Airway epithelial cell (primary cell): ENCODE measurements around a stretch of chr17.

- RAMPAGE, long total RNA, result no peak
Measured at GRCh38 chr17:45406197-45406668, 26.4 kb downstream of the ARHGAP27 start.

DNA sequence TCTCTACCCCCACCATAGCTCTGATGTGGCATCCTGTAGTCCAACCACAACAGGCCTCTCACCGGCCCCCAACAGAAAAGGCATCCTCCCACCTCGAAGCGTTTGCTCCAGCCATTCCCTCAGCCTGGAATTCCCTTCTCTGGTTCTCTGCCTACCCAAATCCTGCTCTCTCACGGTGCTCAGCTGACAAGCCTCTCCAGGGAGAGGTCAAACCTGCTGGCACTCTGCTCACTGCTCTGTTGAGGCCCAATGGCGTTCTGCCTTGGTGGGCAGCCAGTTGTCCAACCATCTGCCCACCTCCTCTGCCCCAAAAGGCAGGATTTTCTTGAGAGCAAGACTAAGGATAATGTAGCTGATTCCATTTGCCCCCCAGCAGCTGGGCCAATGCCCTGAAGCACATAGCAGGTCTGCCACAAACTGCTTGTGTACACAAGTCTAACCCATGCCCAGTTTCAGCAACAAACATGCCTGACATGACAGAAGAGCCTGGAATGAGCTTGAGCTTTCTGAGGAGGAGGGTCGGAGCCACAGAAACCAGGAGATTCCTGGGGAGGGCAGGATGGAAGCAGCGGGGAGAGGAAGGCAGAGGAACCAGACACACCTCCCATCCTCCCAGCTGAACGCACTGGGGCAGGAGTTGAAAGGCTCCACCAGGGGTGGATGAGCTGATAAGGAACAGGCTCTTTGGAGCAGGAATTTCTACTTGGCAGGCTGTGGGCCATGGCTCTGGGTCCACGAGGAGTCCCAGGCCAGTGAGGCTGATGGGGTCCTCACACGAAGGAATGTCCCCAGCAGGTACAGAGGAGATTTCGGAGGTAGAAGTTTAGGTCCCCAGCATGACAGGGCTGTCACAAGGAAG is 23.9 kb downstream of the ARHGAP27 start:
- RAMPAGE, long total RNA, result no peak

- RAMPAGE, long total RNA, result no peak
Measured at GRCh38 chr17:45429558-45430141, 3.0 kb downstream of the ARHGAP27 start.

DNA sequence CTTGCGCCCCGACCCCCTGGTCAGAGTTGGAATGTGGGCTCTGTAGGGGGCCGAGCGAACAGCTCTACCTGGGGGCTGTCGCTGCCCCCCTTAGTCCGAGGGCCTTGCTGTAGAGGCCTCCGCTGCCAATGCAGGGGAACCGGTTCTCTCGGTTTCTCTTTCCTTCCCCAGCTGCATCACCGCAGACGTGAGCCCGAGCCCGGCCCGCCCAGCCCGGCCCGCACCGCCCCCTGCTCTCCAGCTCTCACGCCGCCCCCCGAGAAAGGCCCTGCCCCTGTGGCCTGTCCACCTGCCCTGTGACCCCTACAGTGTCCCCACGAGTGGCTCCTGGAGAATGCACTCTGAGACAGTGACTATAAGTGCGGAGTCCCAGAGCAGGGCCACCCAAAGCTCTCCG is 1.9 kb downstream of the ARHGAP27 start:
- RAMPAGE, long total RNA, result no peak

DNA sequence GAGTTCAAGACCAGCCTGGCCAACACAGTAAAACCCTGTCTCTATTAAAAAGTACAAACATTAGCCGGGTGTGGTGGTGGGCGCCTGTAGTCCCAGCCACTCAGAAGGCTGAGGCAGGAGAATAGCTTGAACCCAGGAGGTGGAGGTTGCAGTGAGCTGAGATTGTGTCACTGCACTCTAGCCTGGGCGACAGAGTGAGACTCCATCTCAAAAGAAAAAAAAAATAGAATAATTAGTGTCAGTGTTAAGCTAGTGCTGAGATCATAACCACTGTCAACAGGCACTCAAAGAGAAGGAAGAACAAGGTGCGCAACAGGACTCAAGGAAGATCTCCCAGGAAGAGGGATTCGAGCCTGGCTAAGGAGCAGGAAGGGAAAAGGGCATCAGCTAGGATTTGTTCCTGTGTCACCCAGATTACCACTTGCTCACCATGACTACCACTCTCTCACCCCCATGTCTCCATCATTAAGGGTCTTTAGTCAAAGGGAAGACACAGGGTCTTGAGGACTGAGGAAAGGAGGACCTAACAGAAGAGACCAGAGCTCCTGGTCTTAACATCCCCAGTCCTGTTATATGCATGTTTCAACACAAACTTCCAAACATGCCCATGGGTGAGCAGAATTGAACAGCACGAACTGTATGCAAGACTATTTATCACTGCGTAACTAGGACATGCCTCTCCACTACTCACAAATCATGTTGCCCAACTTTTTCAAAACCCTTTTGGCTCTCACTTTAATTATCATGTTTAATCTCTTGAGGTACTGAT is 88.3 kb upstream of the PLEKHM1 start:
- RAMPAGE, long total RNA, result no peak

- RAMPAGE, long total RNA, result no peak
Measured at GRCh38 chr17:45895071-45896143, 1.1 kb downstream of the MAPT start.

GRCh38 chr17:45934990-45935583 is 40.7 kb downstream of the MAPT start:
- RAMPAGE, long total RNA, result no peak

DNA sequence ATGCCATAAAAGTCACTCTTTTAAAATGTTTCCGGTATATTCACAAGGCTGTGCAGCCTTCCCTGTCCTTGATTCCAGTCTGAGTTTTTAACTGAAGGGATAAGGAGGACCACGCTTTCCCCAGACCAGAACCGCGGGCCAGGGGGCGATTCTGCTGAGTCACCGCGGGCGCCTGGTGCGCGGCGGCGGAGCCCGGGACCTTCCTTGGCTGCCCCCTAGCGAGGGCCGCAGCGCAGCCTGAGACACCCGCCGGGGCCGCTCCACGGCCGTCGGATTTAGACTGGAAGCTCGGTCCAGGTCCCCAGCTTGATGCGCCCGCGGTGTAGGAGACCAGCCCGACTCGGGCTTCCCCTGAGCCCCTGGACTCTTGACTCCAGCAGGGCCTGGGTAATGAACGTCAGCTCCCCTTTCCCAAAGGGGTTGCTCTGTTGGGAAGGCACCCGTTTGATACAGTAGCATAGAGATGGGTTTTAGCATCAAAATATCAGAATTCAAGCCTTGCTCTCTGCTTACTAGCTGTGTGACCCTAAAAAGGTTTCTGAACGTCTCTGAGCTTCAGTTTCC is 49.9 kb upstream of the STH start:
- RAMPAGE, long total RNA, result no peak

DNA sequence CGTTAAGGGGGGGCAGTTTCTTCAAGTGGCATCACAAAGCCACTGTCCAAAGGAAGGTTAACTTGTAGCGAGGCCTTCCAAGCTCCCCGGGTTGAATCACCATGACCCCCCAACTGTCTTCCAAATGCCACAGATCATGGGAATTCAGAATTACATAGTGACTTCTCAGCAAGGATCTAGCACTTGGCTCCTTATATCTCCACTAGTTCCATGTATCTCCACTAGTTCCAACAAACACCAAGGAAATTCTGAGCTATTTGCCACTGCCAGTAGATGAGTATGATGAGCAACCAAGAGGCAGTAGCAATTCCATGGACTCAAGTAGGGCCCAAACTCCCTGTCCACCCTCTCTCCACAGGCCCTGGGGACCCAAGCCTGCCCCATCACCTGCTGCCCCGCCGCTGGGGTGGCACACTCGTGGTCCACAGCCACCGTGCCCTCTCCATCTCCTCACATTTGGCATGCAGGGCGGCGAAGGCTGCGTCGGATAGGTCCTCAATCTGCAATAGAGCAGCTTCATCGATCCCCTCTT is 33.7 kb downstream of the STH start:
- RAMPAGE, long total RNA, result no peak

GRCh38 chr17:46129557-46130499 is 63.4 kb downstream of the KANSL1 start:
- RAMPAGE, long total RNA, result no peak

DNA sequence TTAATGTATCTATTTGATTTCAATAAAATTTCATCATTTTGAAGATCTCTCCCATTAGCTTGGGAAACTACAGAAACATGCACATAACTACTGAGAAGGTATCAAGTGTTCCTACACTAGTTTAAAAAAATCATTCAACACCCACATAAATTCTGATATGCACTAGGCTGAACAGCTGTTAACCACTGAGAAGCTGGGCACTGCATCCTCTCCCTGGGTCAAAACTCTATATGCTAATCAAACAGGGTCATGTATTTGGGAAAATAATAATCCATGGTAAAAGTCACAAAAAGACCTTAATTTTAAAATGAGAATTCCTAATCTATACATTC is 57.3 kb downstream of the KANSL1 start:
- RAMPAGE, long total RNA, result no peak

- RAMPAGE, long total RNA, result no peak
Measured at GRCh38 chr17:46192203-46193285, 685 bp downstream of the KANSL1 start.

DNA sequence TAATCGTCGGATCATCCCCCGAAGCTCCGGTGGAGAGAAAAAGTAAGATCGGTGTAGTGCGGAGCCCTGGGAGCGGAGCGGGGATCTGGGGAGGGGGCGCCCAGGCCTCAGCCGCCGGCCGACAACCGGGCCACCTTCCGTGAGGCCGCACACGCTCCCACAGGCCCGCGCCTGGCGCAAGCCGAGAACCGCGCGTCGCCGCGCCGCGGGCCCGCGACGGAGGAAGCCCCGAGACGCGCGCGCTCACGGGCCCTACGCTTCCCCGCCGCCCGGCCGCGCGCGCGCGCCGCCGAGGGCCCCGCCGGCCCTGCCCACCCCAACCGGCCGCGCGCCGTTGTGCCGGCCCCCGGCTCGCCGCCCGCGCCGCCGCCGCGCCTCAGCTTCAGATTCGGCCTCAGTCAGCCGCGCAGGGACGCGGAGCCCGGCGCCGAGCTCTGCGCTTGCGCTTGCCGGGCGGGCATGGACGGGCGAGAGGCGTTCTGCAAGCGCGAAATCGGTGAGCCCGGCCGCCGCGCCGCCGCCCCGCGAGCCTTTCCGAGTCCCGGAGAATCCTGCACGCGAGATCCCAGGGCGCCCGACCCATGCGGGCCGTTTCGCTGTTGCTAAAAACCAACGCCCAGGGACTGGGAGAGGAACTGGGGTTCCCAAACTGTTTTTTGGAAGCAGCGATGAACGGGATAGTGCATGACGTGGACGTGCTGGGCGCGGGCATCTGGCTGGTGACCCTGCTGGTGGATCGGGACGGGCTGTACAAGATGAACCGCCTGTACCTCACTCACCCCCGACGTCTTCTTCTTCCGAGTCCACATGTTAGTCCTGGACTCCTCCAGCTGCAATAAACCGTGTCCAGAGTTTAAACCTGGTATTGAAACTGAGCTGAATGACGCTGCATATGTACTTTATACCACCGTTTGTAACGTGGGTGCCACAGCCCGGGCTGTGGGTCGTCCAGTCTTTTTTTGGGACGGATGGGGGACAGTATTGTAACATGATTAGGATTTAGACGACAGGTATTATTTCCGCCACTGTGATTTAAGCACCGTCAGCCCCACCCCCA is 27.9 kb upstream of the LRRC37A start:
- RAMPAGE, long total RNA, result no peak

- RAMPAGE, long total RNA, result no peak
Measured at GRCh38 chr17:46712314-46713096, 106.0 kb downstream of the WNT3 start.

GRCh38 chr17:46749469-46749957 is 69.0 kb downstream of the WNT3 start:
- RAMPAGE, long total RNA, result no peak

GRCh38 chr17:46770636-46770997 is 47.9 kb downstream of the WNT3 start:
- RAMPAGE, long total RNA, result no peak

DNA sequence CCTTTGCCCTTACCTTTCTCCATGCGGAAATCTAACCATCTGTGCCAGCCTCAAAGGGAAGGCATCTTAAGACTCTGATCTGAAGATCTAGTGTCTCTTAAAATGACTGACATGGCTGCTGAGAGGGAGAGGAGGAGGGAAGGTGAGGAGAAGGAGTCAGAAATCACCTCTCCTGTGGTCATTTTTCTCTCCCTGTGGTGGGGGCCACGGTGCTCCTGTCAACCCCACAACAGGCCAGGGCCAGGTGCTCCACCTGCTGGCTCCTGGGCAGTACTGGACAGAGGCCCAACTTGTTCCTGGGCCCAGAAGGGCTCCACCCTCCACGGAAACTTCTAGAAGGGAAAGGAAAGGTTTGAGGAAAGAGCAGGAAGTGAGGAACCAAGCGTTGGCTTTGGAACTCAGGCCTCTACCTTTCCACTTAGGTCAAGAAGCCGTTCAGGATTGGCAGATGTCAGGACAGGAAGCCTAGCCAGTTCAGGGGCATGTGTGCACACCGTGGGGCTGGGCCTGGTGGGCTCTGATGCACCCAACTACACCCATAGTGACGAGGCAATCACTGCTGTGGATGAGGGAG is 36.2 kb downstream of the WNT3 start:
- RAMPAGE, long total RNA, result no peak

DNA sequence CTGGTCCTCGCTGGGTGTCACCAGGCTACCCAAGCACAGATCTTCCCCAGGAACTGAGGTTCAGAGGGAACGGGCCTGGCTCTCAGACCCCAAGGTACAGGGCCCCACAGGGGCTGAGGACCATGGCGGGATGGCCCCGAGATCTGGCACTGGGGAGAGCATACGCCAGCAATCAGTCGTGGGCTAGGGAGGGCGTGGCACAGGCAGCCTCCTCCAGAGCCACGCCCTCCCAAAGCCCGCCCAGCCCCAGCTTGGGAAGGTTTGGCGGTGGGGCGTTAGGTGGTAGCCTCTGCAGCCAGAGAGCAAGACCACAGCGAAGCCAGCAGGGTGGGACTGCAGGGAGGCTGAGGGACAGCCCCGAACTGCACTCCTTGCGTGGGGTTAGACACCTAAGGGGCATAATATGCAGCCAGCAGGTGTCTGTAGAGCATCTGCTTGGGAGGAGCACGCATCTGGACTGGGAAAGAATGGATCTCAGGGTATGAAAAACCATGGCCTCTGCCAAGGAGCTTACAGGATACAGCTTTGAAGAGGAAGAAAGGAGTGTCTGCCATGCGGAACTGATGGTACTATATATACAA is 11.6 kb downstream of the WNT9B start:
- RAMPAGE, long total RNA, result no peak

GRCh38 chr17:46929403-46929872 is 6.5 kb downstream of the GOSR2 start:
- RAMPAGE, long total RNA, result no peak

DNA sequence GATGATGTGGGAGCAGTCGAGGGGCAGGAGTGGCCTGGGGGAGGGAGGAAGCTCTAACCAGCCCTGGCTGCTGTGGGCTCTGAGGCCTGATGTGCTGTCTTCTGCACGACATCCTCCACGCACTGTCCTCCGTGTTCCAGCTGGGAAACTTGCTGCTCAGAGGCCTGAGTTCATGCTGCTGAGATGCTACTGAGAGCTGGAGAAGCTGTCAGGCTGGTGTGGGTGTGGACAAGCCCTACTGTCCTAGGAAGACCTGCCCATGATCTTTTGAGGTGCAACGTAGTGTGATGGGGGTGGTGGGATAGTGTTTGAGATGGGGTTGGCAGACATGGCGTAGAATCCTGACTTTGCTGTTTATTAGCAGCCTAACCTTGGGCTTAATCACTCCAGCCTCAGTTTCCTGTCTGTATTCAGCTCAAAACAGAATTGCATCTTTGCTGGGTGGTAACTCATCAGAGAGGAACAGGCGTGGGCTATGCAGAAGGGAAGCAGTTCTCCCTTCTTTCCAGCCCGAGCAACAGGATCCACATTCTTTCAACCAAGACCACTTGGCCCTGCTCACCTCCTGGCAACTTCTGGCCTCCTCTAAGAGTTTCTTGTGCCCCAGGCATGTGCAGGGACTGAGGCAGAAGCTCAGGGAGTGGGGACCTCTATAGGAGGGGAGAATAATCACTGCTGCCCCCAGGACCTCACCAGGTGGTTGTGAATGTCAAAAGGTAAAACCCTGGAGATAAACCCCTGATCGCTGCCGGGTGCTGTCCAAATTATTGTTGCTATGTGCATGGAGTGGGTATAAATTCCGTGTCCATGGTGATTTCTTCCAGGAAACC is 22.4 kb downstream of the GOSR2 start:
- RAMPAGE, long total RNA, result no peak